Thoracic aorta endothelial cell (primary cell): ENCODE measurements around the gene MATCAP2.

- CAGE, long polyA plus RNA: no peak
Observed at GRCh38 chr7:35257091-35258009, 3.5 kb upstream of the TBX20 start.

- CAGE, long polyA plus RNA: no peak
Observed at GRCh38 chr7:35374992-35375238, 121.0 kb upstream of the TBX20 start.

DNA sequence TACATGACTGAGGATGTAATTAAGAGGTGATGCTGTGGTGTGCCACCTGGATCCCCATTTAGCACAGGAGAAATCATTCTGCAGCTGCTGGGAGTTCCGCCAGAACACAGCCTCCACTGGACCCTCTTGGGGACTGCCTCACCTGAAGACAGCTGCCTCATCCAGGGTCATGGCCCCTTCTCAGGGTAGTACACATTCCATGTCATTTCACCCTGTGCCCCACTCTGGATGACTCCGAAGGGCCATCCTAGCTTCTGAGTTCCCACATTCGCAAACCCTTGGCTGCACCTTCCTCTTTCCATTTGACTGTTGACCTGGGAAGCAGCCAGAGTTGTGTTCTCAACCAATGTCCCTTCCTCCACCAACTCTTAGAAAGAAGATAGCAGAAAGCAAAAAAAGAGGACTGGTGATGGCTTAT, 125.6 kb upstream of the TBX20 start:
- CAGE, long polyA plus RNA: no peak

GRCh38 chr7:35536090-35536952, 158.6 kb downstream of the HERPUD2 start:
- CAGE, long polyA plus RNA: no peak

DNA sequence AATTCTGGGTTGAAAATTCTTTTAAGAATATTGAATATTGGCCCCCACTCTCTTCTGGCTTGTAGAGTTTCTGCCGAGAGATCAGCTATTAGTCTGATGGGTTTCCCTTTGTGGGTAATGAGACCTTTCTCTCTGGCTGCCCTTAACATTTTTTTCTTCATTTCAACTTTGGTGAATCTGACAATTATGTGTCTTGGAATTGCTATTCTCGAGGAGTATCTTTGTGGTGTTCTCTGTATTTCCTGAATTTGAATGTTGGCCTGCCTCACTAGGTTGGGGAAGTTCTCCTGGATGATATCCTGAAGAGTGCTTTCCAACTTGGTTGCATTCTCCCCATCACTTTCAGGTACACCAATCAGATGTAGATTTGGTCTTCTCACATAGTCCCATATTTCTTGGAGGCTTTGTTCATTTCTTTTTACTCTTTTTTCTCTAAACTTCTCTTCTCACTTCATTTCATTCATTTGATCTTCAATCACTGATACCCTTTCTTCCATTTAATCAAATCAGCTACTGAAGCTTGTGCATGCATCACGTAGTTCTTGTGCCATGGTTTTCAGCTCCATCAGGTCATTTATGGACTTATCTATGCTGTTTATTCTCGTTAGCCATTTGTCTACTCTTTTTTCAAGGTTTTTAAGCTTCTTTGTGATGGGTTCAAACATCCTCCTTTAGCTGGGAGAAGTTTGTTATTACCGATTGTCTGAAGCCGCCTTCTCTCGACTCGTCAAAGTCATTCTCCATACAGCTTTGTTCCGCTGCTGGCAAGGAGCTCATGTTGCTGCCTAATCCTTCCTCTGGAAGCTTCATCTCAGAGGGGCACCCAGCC, 30.5 kb downstream of the HERPUD2 start:
- CAGE, long polyA plus RNA: no peak

GRCh38 chr7:35690454-35691021, 4.4 kb downstream of the HERPUD2 start:
- CAGE, long polyA plus RNA: no peak

- CAGE, long polyA plus RNA: no peak
Observed at GRCh38 chr7:35691236-35692464, 3.3 kb downstream of the HERPUD2 start.

- CAGE, long polyA plus RNA: no peak
Observed at GRCh38 chr7:35883646-35884029, 82.8 kb downstream of the SEPTIN7 start.

DNA sequence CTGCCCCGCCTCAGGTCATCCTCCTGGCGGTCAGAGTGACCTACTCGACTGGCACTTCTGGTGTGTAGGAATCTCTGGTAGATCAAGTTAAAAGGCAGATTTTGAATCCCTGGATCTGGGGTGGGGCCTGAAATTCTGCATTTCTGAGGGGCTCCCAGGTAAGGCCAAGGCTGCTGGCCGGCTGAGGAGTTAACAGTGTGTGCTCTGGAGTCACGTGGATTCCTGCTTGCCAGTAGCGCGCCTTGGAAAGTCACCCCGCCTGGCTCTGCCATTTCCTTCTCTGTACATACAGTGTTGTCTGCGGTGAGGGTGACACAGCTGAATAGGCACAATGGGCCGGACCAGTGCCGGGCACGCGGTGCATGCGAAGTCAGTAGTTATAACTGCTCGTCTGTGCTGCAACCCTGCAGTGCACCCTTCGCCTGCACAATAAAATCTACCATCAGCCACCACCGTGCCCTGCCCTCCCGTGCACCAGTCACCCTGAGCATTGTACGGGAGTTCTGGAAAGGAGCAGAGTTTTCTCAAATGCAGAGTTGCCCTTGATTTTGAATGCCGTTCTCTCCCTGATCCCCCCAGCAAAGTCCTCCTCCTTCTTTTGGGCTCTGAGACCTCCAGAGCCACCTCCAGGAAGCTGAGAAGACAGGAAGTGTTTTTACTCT, 67.9 kb upstream of the EEPD1 start:
- CAGE, long polyA plus RNA: no peak

- CAGE, long polyA plus RNA: no peak
Observed at GRCh38 chr7:36181522-36181917, 28.5 kb downstream of the EEPD1 start.

GRCh38 chr7:36192036-36192661, 39.1 kb downstream of the EEPD1 start:
- CAGE, long polyA plus RNA: no peak

GRCh38 chr7:36280397-36281815, 86.1 kb downstream of the MATCAP2 start:
- CAGE, long polyA plus RNA: no peak

DNA sequence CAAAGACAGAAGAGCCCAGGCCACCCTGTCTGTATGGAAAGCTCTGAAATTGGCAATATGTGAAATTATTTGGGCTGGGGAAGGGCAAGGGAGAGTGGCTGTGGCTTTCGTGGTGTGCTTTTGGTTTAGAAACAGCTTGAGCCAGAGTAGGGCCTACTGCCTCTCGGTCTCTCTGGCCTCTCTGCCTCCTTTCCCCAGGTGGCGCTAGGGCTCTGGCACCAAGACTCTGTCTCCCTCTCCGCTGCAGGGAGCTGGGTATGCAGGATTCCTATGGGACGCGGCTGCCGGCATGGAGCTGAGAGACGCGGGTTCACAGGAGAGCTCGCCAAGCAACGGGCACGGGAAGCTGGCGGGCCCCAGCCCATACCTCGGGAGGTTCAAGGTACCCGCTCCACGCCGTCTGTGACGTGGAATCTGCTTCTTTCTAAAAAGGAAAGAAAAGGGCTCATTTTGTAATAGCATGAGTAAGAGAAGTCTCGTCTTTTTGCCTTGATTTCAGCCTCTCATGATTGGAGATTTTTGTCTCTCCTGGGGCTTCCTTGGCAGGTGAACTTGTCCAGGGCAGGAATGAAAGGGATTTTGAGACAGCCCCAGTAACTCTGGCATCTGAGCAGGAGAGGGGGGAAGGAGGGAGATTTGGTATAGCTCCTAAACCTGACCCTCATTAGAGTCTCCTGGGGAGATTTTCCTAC, 82.5 kb downstream of the MATCAP2 start:
- CAGE, long polyA plus RNA: no peak

- CAGE, long polyA plus RNA: no peak
Observed at GRCh38 chr7:36286089-36286656, 80.9 kb downstream of the MATCAP2 start.

DNA sequence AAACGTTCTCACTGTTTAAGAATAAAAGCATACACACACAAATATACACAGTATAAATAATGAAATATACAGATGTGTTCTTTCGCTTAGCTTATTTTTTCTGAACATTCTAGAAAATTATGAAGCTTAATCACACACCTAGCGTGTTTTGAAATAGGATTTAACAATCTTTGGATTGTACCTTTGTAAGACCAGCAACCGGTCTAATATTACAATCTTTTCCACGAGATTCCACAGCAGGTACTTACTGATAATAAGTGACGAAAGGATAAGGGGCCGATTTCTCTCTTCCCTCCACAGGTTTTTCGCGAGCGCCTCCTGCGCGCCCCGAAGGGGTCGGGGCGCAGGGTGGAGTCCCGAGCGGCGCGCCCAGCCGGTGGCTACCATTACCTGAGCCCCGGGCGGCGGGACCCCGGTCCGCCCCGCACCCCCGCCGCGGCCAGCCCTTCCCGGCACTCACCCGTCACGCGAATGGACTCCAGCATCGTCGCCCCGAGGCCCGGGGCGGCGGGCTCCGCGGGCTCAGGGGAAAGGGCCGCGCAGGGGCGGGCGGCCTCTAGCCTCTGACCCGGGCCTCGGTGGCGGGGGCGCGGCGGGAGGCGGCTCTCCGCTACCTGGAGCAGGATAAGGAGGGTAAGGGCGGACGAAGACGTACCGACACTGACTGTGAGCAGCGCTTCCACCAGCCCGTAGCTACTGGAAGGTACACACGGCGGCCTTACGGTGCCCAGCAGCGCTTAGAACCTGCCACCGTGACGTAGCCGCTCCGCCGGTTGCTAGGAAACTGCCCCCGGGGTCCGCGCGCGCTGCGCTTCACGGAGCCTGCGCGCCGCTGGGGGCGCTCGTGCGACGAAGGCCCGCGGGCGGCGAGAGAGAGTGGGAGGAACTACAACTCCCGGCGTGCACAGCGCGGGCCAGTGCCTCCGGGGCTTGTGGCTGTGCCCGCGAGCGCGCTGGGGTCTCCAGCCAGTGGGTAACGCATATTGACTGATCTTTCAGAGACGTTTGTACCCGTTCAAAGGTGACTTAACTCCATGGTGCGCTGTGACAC, at the start of gene MATCAP2:
MATCAP2 (minus strand) TSS at position 785 of the 1,051 bp plus-strand sequence.
- CAGE, long polyA plus RNA: no peak

GRCh38 chr7:36378448-36379127, 11.1 kb upstream of the ANLN start:
- CAGE, long polyA plus RNA: no peak

GRCh38 chr7:36661199-36661933, 62.9 kb downstream of the AOAH start:
- CAGE, long polyA plus RNA: no peak

DNA sequence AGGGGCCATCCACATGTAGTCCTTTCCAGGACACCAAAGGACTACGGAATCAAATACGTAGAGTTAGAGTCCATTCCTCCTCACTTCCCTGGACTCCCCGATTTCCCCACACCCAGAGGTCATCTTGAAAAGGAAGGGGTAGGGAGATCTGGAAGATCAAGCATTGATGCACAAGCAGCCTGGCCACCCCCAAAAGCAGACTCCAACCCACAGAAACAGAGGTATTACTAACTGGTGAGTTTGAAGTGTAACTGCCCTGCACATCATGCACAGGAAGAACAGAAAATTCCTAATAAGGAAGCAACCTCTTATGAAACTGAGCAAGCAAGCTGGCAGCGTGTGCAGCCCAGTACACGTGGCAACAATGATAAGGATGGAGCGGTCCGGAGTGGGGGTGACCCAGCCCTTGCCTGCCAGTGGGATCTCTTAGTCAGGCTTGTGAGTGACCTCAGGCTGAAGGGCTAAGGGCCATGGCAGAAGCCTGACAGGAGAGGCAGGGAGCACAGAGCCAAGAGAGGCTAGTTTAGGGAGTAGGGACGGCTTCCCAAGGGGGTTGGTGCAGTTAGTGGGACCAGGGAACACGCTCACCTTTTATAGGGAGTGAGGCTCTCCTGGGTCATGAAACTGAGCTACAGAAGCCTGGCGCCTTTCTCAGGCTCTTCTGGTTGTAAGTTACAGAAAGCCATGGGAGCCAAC, 22.0 kb upstream of the AOAH start:
- CAGE, long polyA plus RNA: no peak

GRCh38 chr7:36747624-36748465, 23.6 kb upstream of the AOAH start:
- CAGE, long polyA plus RNA: no peak

DNA sequence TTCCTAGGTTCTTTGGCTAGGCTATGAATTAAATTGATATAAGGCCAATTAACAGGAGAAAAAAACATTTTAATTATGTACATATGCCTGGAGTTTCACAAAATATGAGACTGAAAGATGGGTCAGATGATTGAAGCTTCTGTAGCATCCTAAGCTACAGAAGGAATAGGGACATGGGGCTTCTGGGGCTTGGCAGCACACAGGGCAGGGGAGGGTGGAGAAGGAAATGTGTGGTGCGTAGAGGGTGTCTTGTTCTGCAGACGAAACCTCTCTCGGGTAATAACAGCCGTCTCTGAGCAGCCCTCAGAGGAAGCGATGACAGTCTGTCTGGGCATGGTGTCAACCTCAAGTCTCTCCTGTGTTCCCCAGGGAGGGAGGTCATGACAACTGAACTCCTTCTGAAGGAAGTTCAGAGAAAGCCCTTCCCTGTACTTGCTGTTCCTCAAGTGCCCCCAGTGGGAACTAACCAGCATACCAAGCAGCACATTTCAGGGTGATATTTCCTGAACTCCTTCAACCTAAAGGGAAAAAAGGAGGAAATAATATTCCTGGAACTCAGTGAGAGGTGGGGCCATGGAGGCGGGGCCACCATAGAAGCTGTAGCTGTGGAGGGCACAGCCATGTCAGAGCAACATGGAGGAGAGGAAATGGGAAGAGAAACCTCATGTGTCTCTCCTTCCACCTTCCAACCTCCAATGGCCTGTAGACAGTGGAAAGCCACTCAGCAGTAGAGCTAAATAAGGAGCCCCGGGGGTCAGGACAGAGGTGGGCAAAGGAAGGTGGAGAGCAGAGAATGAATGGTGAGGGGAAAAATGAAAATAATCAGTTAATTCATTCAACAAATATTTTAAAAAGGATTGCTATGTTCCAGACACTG, 60.7 kb upstream of the AOAH start:
- CAGE, long polyA plus RNA: no peak